Metastatic Lung Carcinoma in the Adrenal Gland (tissue), 1 donor: ENCODE data around the gene IGF2.

DNA sequence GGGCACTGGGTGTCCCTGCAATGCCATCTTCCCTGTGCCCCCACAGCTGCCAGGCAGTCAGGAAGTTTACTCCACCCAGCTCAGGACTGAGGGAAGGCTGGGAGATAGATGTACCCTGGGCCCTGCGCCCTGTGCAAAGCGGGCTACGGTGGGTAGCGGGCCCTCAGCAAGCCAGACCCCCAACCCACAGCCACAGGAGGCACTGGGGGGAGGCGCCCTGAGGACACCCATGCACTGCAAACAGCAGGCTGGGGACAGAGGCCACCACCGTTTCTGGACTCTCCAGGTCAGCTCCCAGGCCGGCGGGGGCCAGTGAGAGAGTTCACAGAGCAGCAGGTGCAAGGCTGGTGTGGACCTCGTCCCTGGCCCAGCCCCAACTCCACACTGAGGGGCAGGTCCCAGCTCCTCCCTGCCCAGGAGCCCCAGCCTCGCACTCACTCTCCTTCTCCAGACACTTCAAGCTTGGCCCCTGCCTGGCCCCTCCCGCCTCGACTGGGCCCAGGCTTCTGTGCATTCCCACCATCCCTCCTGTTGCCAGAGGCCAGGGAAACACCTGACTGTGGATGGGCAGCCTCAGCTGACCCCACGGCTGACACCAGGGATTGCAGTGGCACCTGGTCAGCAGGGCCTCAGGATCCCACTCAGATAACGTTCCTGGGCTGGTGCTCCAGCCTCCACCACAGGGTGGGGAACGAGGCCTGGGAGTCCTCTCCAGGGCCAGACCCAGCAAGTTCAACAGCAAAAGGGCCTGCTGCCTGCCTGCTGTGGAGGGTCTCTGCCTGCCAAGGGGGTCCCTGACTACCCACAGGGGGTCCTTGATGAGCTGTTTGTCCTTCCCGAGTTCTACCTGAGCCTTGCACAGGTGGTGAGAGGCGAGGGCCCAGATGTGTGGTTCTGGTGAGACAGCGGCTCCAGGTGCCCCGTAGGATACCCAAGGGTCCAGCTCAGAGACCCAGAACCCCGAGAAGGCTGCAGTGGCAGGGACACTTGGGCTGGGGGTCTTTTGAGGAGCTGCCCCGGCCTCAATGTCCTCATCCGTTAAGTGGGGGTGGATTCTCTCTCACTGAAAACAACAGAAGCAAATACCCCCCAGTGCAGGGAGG, 4.6 kb downstream of the DUSP8 start:
- PRO-cap: no peak

- PRO-cap: no peak
Observed at GRCh38 chr11:1569066-1569958, 2.8 kb downstream of the DUSP8 start.

GRCh38 chr11:1688567-1689042, 8.4 kb upstream of the KRTAP5-6 start:
- PRO-cap: no peak

GRCh38 chr11:1729050-1729572, 21.3 kb downstream of the IFITM10 start:
- PRO-cap: no peak

DNA sequence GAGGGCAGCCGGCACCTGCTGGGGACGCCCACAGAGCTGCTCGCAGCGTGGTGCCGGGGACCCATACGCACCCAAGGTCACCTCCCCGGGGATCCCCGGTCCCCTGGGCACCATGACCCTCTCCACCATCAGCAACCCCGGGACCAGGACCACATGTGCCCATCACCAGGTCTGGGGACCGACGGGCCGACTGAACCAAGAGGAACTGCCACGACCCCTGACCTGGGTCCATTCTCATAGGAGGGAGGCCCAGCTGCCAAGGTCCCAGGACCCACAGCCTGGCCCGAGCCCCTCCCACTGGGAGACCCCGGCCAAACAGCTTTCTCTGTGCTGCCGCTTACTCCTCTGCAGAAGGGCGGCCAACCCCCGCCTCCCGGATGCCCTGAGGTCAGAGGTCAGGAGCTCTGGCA, 6.4 kb upstream of the IFITM10 start:
- PRO-cap: no peak

GRCh38 chr11:1757601-1758507, 5.9 kb downstream of the CTSD start:
- PRO-cap: no peak

DNA sequence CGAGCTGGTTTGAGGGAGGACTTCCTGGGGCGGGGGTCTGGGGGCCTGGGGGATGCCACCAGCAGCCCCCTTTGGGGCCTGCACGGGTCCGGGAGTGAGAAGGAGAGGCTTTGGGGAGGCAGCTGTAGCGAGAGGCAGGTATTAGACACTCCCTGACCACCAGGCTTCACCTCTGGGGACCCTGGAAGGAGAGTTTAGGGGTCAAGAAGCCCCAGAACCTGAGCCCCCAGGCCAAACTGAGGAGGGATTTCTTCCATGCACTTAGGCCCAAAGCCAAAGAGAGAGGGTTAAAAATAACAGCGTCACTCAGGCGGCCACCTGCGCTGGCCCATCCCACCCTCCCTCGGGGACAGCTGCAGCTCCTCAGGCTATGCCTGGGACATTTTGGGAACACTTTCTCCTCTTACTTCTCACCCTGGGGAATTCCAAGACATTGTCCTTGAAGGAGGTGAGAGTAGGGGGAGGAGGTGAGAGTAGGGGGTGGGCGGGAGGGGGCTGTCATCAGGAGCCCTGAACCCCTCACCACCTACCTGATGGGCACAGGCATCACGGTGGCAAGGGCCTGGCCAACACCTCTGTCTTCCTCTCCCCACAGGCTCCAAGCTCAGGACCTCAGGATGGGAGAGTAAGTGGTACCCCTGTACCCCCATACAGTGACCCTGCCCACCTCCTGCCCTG, 438 bp downstream of the TNNI2 start:
- PRO-cap: no peak

GRCh38 chr11:1846882-1847388, 5.9 kb upstream of the LSP1 start:
- PRO-cap: no peak

GRCh38 chr11:1882292-1882811, 9.3 kb downstream of the PRR33 start:
- PRO-cap: no peak

- PRO-cap: no peak
Observed at GRCh38 chr11:1908468-1909057, 10.9 kb upstream of the TNNT3 start.

- PRO-cap: no peak
Observed at GRCh38 chr11:1918103-1918382, 1.5 kb upstream of the TNNT3 start.

- PRO-cap: no peak
Observed at GRCh38 chr11:1919809-1920322, 363 bp downstream of the TNNT3 start.

DNA sequence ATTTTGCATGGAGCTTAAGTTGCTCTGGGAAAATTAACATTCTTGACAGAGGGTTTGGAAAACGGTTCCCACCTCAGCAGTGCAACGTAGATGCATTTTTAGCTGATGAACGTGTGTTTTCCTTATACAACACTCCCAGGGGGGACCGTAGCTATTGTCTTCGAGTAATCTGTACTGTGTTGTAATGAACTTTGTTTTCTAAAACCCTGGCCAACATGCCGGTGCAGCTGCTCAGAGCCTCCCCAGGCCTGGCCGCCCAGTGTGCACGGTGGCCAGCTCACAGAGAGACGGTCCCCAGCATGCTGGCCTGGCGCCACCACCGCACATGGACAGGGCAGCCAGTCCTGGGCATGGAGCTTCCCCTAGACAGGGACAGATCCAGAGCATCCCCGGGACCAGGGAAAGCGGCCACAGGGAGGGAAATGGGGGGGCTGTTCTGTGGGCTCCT, 2.1 kb downstream of the TNNT3 start:
- PRO-cap: no peak

DNA sequence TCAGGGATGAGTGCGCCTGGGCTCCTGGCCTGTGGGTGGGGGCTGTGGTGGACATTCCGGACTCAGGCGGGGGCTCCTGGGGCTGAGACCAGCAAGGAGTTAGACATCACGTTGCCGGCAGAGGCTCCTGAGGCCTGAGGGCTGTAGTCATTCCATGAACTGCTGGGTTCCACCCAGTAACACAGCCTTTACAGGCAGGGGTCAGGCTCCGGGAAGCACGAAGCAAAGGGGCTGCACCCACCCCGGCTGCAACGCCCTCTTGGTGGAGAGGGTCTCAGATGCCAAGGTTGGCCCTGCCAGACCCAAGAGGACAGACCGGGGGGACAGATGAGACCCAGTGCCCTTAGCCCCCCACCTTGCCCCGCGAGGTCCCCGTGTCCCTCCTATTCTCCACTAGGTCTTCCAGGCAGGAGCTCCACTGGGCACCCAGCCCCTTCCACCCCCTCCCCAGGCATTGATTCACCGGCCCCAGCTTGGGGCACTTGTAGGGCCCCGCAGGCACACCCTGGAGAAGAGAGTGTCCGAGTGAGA, 9.0 kb downstream of the TNNT3 start:
- PRO-cap: no peak

GRCh38 chr11:2139062-2139485, at the start of gene IGF2:
Gene IGF2 (minus strand): TSS chr11:2139389.
- PRO-cap: no peak

DNA sequence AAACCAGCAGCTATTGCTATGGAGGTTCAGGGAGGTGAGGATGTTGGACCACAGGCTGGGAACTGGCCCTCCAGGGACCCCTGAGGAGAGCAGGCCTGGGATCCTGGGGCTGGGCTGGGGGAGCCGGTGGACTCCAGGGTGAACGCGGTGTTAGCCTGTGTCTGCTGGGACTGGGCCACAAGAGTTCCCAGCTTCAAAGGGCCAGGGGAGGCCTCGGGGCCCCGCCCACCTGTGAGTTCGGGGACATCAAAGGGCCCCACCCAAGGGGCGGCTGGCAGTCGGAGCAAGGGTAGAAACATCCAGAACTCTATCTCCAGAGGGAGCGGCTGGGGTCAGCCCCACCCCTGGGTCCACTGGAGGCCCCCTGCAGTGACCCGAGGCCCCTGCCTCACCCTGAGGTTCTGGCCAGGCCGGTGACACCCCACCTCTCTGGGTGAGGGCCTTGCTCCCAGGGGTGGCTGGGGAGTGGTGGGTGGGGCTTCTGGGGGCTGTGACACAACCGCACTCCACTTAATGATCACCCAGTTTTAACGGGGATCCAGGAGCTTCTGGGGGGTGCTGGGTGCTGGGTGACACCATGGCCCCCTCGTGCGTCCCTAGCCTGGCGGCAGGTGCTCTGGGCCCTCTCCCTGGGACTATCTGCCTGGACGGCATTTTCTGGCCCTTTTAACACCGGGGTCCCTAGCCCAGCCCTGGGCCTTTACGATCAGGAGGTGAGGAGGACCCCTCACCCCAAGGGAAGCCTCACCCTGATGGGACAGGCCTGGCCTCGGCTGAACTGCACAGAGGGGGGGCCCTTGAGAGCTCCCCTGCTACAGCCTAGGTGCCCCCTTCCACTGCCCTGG, 32.4 kb upstream of the TH start:
- PRO-cap: no peak

DNA sequence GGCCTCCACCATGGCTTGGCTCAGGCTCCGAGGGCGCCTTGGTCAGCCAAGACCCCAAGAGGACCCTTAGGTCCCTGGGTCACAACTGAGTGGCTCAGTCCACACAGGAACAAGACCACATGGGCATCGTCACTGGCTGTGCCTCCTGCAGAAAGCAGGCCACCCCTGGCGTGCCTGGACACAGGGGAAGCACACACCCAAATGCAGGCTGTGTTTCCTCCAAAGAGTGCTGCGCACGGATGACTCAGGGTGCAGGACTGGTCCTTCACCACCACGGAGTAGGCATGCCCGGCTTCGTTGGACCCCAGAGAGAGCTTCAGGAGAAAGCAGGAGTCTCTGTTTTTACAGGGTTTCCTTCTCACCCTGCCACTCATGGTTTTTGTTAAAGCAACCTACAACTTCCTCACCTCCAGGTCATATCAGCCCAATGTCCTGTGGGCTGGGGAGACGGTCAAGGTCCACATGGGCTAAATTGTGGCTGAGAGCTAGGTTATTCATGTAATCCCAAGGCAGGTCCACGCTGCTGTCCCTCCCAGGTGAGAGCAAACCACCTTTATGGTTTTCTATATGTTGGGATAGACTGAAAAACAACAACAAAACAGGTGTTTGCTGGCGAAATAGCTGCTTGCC, 19.3 kb downstream of the TSPAN32 start:
- PRO-cap: no peak

GRCh38 chr11:2378318-2379391, 1.5 kb downstream of the CD81 start:
- PRO-cap: no peak

DNA sequence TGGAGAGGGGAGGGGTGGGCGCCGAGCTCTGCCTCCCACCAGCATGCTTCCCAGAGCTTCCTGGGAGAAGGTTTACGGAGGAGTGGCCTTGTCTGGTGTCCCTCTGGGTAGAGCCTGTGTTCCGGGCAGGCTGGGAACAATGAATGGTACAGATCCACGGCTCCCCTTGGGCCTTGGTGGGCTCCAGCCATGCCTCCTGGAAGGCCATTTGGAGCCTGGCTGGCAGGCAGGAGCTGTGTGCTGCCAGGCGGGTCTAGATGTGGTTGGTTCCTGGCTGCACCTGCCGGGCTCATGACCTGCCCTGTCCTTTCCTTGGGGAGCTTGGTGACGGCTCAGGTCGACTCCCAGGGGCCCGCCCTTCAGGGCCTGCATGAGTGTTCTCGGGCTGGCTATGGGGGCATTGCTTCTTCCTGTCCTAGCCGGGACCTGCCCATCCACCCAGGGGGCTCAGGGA, 20.9 kb downstream of the KCNQ1 start:
- PRO-cap: no peak

- PRO-cap: unidirectional peak, plus-strand start at chr11:2474706
Observed at GRCh38 chr11:2474340-2474985, 29.7 kb downstream of the KCNQ1 start.